Left common carotid artery plus branches (tissue), 1 donor: ENCODE measurements around the genes SMIM14 and PDS5A.

DNA sequence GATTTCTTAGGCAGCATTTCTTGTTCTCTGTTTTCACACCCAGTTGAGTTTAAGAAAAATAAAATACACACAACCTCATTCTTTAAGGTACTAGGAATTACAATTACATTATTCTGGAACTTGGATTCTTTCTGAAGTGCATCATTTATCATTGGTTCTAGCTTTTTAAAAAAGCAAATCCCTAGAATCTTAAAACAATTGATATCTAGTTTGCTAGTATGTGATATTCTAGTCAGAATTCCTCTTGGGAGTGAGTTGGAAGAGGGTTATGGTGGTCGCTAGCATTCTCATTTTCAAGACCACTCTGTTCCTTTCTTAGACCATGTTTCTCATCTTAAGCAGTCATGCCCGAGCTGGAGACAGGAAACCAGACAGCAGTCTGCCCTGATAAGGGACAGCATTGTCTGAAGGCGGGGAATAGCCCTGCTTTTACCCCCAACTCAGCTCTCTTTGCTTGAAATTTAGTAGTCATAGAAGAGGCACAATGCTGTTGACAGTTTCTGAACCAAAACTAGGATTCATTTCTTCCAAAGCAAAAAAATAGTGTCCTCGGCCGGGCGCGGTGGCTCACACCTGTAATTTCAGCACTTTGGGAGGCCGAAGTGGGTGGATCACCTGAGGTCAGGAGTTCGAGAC, 5.2 kb downstream of the KLF3 start:
- PRO-cap = no peak

DNA sequence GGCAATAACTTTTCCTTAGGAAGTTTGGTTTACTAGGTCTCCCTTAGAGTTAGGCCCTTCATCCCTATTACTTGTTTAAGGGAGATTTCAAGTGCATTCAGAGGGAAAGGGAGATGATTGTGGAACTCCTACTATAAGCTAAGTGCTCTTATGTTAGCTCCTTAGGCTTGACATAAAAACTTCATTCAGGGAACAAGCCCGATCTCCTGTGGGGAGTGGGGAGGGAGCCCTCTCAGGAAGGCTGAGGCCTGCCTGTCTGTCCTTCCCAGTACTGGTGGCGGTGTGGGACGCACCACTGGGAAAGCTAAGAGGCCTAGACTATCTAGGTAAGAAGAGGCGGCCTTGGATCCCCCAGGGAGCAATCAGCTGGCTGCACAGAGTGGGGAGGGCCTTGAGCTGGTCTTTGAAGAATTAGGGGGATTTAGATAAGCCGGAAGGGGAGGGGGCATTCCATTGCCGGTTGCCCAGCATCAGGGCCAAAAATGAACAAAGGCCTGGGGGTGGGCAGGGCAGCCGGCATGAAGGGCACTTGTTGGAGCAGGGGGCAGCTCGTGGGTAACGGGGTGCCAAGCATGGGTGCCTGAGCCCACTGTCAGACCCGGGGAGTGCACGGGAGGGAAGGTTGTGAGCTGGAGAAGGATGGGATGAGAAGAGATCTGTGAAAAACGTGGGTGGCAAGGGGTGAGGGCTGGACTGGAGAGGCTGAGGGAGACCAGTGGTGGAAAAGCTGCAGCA, 8.3 kb downstream of the KLF3 start:
- PRO-cap = no peak

- PRO-cap = no peak
Measured at GRCh38 chr4:38762528-38763060, 20.2 kb downstream of the TLR10 start.

GRCh38 chr4:38785905-38786484, 3.2 kb upstream of the TLR10 start:
- PRO-cap = no peak

GRCh38 chr4:38903984-38904755, 36.6 kb downstream of the FAM114A1 start:
- PRO-cap = no peak

- PRO-cap = no peak
Measured at GRCh38 chr4:39045801-39046423, 13.7 kb upstream of the TMEM156 start.

DNA sequence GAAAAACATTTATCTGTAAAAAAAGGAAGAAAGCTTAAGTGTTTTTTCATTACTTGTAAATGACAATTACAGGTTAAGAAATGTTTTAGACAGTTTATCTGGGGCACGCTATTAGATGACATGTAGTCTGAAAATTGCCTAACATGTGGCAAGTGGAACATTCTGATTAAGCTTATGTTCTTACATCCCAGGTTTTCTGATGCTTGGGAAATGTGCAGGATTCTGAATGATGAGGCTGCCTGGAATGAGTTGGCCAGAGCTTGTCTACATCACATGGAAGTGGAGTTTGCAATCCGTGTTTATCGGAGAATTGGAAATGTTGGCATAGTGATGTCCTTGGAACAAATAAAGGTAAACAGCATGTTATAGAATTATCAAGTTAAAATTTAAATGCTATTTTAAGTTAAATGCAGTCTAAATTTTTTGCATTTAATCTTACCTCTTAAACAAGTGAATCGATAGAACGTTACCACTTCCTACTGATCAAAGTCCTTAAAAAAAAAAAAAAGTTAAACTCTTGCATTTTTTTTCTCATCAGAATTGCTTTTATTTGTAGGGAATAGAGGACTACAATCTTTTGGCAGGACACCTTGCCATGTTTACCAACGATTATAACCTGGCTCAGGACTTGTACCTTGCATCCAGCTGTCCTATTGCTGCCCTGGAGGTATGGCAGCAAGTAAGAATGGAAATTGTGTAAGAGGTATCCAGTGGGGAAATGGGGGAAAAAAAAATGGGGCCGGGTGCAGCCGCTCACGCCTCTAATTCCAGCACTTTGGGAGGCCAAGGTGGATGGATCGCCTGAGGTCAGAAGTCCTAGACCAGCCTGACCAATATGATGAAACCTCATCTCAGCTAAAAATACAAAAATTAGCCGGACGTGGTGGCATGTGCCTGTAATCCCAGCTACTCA, 49.5 kb downstream of the WDR19 start:
- PRO-cap = no peak

DNA sequence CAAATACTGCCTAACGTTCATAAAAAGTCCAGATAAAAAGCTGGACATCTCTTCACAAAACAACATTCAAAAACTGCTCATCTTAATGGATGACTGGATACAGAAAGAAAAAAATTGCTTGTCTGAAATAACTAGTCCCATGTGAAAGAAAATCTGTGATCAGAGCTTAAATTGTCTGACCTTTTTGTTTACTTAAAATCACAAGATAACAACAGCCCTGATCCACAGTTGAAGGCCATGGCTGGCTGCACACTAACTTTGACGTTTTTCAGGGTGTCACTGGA, 25.3 kb downstream of the RFC1 start:
- PRO-cap = no peak

GRCh38 chr4:39354171-39354636, 12.0 kb downstream of the RFC1 start:
- PRO-cap = no peak

DNA sequence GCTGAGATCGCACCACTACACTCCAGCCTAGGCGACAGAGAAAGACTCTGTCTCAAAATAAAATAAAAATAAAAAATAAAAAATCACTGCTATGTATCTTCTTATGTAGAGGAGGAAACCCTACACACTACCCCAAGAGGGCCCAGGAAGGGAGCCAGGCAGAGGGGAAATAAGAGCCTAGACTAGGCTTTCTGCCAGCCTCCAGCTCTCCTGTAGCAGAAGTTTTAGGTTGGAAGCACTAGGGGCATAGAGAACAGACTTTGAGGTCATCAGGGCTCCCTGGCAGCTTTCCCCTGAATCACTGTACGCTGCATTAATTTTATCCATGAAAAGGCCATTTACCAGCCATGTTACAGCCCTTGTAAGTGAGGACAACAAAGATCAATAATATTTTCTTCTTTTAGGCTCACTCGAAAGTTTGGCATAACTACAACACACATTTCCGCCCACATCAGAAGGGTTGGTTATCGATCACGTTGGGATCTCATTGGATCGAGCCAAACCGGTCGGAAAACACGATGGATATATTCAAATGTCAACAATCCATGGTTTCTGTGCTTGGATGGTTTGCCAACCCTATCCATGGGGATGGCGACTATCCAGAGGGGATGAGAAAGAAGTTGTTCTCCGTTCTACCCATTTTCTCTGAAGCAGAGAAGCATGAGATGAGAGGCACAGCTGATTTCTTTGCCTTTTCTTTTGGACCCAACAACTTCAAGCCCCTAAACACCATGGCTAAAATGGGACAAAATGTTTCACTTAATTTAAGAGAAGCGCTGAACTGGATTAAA, 24.7 kb downstream of the RPL9 start:
- PRO-cap = no peak

- PRO-cap = no peak
Measured at GRCh38 chr4:39466619-39467125, 7.8 kb downstream of the LIAS start.

DNA sequence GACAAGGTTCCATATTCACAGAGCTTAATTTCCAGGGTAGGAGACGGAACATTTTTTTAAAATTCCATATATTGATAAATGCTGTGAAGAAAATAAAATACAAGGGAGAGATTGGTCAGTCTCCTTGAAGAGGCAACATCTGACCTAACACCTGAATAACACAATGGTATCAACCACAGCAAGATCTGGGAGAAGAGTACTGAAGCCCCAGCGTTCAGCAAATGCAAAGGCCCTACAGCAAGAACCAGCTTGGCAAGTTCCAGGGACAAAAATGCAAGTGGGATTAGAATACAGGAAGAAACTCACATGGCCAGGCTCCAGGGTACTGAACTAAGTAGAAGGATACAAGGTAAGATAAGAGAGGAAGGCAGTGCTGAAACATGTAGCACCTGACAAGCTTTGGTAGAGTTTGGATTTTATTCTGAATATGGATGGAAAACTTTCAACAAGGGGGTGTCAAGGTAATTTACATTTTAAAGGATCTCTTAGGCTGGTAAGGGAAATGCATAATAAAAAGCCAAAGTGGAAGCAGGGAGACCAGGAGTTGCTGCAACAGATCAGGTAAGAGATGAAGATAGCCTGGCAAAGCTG, 3.6 kb downstream of the SMIM14 start:
- PRO-cap = no peak

- PRO-cap = bidirectional peak, plus-strand start at chr4:39638533, minus-strand start at chr4:39638442; bidirectional peak, plus-strand start at chr4:39639039, minus-strand start at chr4:39638887
Measured at GRCh38 chr4:39638377-39639420, at the start of gene SMIM14. SMIM14 (minus strand) TSS chr4:39638865.

DNA sequence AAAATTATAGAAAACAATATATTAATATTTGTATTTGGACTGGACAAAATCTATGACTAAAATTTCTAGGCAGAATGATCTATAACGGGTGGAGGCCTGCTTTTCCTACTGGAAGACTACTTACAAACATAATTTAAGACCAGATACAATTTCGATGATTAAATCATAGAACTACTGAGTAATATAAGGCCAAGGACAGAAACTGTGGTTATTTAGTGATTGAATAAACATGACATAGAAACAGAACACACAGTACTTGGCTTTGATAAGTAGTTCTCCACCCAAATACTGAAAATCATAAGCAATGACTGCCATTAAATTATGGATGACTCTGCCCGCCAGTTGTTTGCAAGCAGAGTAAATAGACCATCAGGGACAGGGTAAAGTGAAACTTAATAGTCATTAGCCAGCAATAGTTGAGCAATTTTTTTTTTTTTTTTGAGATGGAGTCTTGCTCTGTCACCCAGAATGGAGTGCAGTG, 17.2 kb upstream of the SMIM14 start:
- PRO-cap = no peak

- PRO-cap = no peak
Measured at GRCh38 chr4:39706372-39706957, 8.5 kb downstream of the UBE2K start.

GRCh38 chr4:39837661-39838321, 139.9 kb downstream of the UBE2K start:
- PRO-cap = no peak

GRCh38 chr4:39977796-39978558, at the start of gene PDS5A:
PDS5A (minus strand) TSS chr4:39977911.
- PRO-cap = bidirectional peak, plus-strand start at chr4:39978066, minus-strand start at chr4:39977863

DNA sequence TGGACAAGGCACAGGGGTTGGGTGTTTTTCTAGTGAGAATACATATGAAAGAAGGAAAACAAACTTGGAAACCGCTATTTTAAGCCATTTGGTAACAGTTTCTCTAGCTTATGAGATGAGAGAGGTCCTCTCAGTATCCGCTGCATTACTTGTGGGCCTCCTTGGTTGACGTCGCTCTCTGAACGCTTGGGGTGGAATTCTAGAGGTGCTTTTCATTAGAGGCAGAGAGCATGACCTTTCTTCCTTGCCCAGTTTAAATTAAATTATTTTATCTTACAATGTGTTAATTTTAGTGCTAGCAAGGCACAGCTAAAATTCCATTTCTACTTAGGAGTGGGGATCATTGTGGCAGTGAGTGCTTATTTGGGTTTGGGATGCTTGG, 2.6 kb downstream of the RHOH start:
- PRO-cap = no peak

DNA sequence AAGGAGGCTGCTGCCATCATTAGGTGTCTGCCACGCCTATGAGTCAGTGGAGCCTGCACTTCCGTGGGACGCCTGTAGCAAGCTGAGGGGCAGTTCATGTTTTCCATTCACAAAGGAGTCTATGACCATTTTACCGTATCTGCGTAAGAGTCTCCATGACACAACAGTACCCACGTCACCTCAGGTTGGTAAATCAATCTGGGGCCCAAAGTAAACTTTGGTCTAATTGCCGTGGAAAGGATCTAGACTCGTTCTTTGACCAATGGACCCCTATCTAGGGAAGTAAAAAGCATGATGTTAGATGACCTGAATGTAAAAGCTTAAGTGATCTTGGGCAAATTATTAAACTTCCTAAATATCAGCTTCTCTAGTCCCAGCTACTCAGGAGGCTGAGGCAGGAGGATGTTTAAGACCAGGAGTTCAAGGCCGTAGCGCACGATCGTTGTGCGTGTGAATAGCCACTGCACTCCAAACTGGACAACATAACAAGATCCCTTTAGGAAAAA, 50.9 kb upstream of the CHRNA9 start:
- PRO-cap = no peak

DNA sequence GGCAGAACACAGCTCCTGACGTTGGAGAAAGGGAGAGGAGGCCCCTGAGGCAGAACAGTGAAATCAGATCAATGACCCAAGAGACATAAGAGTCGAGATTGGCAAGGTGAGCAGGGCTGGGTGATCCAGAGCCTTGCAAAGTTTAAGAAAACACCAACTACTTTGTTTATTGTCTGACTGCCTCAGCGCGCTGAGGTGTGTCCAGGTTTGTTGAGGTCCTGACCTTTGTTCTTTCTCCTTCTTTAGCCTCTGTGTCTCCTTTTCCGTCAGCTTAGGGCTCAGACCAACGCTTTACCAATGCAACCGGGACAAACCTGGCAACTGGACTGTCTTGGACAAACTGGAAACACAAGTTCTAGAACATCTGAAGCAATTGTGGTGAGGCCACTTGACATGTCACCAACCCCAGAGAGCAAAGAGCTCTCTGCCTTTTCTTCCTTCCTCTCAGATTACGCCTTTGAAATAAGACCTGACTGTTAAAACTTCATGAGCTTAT, 28.4 kb downstream of the CHRNA9 start:
- PRO-cap = no peak